Vermiform appendix (tissue), 1 donor: ENCODE measurements around the gene AGTPBP1.

DNA sequence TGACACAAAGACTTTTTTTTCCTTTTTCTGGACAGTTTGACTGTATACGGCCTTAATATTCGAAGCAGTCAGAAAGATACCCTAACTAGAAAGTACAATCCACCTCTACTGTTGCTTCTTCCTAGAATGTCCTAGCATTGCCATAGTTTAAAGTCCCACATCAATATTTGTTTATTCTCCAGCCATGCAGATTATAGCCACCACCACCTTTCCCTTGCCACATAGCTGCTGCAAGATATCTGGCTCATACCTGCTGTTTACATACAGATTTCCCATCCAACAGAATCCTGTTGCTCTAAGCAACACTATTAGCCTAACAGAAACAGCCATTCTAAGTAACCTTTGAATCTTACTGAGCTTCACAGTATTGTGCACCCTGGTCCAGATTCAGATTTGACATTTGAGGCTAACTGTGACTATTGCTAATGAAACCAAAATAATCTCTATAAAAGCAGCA is 45.6 kb downstream of the GNAQ start:
- PRO-cap = no peak

DNA sequence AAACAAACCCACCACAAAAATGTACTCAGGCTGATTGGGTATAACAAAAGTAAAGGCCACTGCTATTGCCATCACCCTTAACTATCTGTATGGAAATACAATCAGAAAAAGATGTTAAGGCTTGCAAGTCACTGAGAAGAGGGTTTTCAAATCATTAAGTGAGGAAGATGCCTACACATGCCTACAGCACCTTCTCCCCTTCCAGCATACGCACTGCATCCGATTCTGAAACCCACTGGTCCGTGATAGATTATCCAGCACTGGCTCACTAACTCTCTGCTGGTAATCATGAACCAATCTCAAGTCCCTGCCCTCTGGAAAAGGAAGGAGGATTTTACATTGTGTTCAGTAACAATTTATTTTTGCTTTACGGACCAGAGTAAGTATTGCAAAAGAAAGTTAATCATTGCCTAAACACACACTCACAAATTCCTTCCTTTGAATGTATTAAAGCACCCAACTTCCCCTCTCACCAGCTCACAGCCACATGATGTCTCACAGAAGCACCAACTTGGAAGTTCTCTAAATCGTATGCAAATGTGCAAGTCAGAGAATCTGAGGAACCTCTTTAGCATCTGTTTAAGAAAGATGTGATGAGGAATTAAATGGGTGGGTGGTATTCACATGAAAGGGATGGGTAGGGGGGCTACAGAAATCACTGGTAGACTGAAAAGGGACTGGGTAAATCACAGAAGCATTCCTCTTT is 8.6 kb downstream of the GNAQ start:
- PRO-cap = unidirectional peak, plus-strand start at position 475 of the sequence

- PRO-cap = no peak
These were observed 32.2 kb downstream of the PSAT1 start for GRCh38 chr9:78329123-78329601.

DNA sequence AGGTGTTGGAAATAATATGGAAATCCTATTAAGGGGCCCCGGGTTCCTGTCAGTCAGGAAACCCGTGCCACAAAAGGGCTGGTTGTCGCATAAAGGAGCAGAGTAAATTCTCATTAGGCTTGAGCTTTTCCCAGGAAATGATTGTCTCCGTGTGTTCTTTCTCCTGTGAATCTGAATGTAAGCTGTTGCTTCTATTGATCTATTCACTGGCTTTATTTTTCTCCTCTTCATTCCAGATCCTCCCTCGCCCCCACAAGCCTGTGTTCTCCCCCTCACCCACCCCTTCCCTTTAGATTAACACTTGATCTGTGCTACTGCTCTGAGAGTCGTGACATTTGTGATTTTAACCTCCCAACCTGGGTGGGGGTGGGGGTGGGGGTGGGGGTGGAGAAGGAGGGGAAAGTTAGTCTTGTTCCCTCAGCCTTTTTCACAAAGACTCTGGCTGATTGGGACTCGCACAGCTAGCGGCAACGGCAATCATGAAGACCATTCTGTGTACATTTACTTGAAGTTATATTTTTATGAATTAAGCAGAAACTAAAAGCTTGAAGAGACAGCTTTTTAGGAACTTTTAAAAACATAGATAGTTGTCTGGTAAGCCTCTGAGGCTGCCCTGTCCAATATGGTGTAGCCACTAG is 91.0 kb downstream of the TLE4 start:
- PRO-cap = no peak

- PRO-cap = no peak
These were observed 297.0 kb downstream of the TLE4 start for GRCh38 chr9:79868761-79869215.

- PRO-cap = no peak
These were observed 562.7 kb downstream of the TLE4 start for GRCh38 chr9:80134443-80134845.

GRCh38 chr9:81686670-81687040 is 2.7 kb downstream of the TLE1 start:
- PRO-cap = no peak

DNA sequence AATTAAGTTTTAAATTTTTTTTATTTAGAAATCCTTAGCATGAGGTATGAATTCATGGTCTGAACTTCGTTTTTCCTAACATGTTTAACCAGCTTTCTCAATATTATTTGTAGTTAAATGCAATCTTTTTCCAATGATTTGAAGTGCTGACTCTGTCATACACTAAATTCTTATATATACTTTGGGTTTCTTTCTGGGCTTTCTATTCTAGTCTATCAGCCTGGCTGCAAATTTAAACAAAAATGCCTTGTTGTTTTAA is 108.1 kb upstream of the TLE1 start:
- PRO-cap = unidirectional peak, minus-strand start at position 74 of the sequence

DNA sequence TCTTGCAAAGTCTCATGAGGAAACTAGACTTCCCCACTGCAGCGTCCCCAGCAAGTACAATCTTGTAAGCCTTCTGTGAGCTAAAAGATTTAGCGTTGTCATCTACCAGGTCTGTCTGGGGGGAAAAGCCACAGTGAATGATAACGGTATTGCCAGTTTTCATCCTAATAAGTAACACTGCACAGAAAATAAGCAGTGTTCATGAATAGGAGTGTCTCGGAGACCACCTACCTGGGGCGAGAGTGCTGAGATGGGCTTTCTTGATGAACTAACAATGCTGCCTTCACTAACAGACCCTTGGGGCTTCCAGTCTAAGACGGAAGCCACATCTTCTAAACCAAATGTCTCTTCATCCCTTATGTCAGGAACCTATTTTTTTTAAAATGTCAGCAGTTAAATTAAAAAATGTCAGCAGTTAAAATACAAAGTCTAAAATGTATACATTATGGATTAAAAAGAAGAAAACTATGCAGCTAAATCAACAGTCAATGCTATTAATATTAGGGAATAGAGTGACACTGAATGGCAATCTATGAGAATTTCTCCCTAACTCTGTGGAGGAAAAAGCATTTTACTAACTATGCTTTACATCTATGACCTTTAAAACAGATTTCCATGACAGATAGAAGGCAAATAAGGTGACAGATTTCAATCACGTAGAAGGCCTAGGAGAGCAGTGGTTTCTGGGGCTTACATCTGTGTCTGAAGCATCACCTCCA is 62.6 kb downstream of the RASEF start:
- PRO-cap = no peak

DNA sequence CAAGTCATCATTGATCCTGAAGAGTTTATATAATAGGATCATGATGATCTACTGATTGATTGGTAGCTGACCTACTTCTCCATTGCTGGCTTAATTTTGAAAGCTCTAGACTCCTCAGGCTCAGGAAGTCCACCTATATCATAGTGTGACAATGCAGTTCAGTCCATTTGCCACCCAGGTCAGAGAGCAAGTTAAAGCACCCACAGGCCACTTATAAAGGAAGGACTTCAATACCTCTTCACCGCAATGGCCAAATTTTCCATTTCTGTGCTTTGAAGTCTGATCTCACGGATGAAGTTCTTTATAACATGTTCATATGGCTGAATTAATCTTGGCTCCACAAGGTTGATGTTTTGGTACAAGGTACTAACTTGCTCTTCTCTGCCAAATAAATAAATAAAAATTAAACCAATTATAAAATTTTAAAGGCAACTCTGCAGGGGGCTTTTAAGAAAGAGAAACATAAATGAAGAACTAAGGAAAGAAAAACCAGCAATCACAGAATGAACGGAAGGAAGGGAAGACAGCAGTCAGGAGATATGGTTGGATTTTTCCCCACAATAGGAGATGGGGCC is 37.3 kb downstream of the RASEF start:
- PRO-cap = no peak

GRCh38 chr9:83054724-83055388 is 8.1 kb downstream of the RASEF start:
- PRO-cap = no peak

DNA sequence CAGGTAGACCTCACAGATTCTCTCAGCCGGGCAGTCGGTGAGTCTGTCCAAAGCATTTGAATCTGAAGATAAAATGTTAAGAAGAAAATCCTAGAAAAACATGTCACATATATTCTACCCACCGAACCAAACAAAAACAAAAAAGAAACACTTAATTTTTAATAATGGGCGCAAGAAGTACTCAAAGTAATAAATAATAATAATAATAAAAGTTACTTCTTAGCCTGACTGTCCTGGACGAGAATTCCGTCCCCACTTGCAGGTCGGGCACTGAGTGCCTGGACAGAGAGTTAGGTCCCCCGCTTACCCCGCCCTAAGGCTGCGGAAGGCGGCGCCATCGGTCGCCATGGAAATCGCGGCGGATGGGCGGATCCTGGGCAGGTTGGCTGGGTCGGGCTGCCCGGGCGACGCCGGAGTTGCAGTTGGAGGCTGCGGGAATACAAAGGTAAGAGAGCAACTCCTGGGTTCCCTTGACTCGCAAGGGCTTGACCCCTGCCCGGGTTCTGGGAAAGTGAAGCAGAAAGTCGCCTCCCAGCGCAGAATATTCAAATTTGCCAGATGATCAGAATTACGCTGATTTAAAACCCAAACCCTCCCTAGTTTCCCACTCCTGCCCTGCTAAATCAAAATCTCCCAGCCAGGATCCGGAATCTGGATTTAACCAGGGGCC is 156.1 kb upstream of the RASEF start:
- PRO-cap = unidirectional peak, plus-strand start at position 413 of the sequence

DNA sequence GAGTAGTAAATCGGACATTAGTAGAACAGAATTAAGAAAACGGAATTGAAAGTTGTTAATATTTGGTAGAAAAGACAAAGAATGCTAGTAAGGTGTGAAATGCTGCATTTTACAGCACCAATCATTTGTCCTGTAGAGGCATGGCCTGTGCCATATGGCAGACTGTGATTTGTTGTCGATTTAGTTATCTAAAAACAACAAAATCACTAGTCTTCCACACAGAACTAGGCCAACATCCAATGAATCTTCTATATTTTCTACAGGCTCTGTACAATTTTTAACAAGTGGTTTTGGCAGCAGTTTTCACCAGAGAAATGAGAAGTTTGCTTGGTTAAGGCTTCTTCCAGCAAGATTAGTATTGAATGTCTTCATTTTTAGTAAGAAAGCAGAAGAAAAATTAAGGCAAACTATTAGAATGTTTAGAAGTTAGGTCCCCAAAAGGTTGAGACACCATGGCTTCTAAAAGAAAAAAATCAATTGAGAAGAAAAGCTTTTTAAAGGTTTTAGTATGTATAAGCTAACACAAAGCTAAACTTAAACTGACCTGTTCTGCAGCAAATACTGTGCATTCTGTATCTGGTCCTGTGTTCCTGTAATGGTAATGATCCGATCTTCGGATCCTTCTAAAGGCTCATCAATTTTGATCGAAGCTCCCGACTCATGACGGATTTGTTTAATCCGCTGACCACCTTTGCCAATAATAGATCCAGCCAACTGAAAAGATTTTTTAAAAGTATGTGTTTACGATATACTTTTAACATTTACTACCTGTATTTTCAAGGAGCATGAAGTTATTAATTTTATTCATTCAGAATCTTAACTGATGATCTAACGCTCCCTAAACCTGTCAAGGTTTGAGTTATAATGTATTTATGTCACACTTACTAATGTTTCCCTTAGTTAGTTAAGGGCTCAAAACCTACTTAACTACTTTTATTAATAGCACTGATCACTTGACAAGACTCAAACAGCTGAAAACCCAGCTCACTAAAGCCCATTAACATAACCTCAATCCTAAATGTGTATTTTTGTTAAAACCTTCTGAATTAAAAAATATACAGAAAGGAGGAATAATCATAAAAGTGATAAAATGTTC is 10.0 kb downstream of the HNRNPK start:
- PRO-cap = no peak

DNA sequence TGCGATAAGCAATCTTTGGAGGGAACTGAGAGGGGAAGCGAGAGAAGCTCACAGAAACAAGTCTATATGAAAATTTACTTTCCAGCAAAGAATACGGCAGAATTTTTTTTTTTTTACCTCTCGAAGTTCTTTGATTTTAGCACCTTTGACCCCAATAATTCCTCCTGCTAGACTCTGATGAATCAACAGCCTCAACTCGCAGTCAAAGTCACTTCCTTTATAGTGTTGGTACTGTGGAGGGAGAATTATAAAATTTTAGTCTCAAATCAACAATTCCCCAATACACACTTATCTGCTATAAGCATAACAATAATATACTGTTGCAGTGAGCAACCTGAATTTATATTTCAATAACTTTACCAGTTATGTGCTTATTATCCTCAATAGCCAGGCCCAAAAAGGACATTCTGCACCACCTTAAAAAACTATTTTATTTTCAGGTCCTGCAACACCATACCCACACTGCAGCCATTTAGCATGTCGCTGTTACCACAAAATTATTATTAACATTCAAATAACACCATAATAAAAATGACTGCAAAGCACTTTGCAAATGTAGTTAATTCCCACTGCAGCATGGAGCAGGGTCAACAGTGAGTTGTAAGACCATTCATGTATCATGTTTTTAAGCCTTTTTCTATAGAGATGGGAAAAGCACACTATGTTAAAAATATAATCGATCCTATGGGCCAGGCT is 6.7 kb downstream of the HNRNPK start:
- PRO-cap = no peak

DNA sequence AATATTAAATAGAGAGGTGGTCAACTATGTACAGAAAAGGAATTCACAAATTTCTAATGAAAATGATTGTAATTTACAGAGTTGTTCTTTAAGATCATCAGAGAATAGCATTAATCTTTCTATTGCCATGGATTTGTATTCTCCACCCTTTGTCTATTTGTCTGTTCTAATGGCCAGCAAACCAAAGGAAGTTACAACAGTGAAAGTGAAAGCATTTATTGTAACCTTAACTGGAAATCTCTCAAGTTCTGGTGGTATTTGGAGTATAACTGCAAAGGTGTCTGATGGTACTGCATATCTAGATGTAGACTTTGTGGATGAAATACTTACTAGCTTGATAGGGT is 21.7 kb downstream of the RMI1 start:
- PRO-cap = no peak

- PRO-cap = no peak
These were observed 32.4 kb downstream of the NTRK2 start for GRCh38 chr9:84701934-84702410.

DNA sequence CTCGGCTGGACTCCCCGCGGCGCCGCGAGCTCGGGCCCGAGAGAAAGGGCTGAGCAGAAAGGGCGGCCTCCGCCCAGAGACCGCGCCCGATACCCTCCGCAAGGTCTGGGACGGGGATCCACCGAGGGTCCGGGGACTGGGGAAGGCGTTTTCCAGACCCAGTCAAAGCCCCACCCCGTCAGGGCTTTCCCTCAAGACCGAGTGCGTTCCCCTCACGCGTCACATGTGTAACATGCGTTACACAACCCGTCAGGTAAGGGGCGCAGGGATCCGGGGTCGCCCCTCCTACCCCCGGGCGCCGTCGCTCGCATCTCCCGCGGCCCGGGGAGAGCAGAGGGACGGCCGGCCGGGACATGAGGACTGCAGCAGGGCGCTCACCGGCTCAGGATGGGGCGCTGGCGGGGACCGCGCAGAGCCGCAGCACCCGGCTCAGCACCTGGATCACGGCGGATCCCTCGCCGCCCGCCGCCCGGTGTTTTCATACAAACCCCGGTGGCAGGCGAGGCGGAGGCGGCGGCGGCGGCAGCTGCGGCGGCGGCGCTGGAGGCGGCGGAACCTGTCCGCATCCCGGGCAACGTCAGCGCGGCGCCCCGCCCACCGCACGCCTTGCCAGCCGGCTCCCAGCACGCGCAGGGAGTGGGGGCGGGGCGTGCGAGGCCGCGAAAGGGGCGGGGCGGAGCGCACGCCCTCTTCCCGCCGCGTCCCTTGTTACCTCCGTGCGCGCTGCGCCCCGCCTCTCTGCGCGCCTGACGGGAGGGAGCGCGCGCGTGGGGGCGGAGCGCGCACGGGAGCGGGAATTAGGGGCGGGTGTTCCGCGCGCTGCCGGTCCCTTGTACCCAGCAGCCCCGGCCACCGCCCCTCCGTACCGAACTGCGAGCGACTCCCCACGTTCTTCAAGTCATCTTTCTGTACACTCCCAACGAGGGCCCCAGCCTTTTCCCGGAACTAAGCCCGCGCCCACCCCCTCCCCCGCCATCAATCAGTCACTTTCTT is at the start of gene AGTPBP1:
Gene AGTPBP1 (minus strand): TSS at position 558 of the 993 bp plus-strand sequence.
- PRO-cap = bidirectional peak, plus-strand start at position 868 of the sequence, minus-strand start at position 515 of the sequence

- PRO-cap = no peak
These were observed 1.8 kb upstream of the AGTPBP1 start for GRCh38 chr9:85743512-85743943.

- PRO-cap = no peak
These were observed 95.1 kb upstream of the NAA35 start for GRCh38 chr9:85845750-85846269.

- PRO-cap = no peak
These were observed 71.5 kb downstream of the GOLM1 start for GRCh38 chr9:86027767-86028364.